Cardiac ventricle fibroblast (primary cell): ENCODE data around the genes L1CAM, ARHGAP4, OPN1MW, EMD and FAM3A.

DNA sequence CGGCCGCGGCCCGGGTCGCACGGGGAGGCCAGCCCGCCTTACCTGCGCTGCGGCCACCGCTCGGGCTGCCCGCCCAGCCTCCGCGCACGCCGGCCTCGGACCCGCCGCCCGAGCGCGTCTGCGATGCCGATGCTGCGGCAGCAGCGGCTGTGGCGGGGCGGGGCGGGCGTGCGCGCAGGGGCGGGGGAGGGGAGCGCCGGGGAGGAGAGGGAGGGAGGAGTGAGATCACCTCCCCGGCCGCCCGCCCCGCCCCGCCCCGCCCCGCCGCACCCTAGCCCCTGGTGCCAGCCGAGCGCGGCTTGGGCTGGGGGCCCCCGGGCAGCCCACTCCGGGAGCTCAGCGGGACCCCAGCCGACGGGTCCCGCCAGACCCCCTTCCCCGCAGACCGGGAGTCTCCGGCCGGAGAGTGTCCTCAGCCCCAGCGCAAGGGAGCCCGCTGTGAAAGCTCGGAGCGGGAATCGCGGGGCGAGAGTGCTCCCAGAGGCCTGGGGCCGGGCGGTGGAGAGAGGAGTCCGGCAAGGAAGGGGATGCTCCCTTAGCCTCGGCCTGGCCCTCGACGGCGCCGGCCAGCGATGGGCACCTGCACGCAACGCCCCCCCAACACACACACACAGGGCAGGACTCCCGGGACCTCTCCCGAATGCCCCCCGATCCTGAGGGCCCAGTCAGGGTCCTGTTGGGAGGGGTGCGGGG is at the start of gene L1CAM:
Gene L1CAM, minus strand, starts transcription at position 151 of the 693 bp plus-strand sequence.
- RAMPAGE, long total RNA = no peak

GRCh38 chrX:153925986-153926736 is at the start of gene ARHGAP4:
Gene ARHGAP4 (minus strand): TSS chrX:153926264.
- RAMPAGE, long total RNA = no peak

DNA sequence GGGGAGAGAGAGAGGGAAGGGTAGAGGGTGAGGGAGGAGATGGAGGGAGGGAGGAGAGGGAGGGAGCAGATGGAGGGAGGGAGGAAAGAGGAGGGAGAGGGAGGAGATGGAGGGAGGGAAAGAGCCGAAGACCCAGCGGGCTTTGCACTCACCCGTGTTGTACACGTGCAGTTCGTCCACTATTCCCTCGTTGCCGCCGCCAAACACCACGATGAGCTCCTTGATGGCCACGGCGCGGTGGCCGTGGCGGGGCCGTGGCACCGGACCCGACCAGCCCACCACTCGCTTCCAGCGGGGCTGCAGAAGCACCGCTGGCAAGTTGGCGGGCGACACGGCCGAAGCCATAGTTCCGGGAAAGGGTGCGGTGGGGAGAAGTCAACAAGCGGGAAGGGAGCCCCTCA is 1.1 kb downstream of the HCFC1 start:
- RAMPAGE, long total RNA = no peak

GRCh38 chrX:154012448-154012695 is 7.3 kb downstream of the IRAK1 start:
- RAMPAGE, long total RNA = no peak

DNA sequence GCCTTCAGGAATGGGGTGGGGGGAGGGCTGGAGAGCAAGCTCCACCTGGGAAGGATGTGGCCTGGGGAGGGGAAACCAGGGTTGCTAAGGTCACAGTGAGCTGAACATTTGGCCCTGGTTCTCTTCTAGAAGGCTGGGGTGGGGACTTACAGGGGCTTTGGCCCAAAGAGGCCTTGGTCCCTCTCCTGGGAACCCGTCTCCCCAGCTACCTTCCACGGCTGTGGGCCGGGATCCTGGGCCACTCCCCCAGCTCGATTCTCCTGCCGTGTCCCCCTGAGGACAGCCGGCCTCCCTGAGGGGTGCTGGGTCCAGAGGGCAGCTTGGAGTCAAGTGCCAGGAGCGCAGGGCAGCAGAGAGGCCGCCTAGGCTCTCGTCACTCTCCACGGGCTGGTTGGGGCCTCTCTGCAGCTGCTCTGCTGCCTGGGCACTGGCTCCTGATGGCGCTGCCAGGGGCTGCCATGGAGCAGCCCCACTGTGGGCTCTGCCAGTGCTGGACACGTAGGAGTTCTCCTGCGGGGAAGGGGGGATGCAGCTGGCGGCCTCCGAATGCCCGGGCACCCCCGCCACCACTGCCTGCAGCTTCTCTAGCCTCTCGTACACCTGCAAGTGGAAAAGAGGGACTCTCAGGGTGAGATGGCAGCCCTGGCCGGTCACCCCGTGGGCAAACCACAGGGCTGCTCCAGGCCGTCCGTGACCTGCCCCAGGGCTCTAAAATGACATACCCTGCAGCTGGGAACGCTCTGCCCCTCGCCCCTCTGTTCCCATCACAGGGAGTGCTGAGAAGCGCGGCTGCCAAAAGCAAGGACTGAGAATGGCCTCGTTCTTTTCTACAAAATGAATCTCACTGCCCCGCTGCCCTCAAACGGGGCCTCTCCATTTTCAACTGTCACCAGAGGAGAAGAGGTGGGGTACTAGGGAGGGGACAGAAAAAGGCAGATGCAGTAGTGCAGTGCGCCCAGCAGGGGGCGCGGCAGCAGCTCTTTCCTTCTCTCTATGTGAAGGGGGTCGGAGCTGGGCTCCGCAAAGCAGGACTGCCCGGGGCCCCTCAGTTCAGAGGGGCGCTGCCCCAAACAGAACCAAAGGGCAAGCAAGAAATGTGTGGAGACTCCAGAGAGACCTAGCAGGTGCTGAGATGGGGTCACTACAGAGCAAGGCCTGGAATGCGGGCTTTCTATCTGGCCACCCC is 6.5 kb downstream of the IRAK1 start:
- RAMPAGE, long total RNA = no peak

DNA sequence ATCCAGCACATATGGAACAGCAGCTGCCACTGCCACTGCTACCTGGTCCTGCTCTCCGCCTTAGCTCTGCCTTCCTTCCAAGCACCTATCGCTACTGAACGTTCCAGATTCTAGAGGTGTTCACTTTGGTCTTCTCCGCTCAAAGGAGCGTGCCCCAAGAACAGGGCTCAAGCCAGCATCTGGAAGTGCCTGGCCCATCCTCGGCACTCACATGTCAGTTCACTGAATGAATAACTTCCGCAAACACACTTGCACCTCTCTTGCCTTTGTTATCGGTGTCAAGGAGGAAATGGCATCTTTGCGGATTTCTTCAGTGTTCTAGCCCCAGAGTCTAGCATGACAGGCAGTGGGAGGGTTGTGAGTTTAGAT is 17.4 kb upstream of the MECP2 start:
- RAMPAGE, long total RNA = no peak

DNA sequence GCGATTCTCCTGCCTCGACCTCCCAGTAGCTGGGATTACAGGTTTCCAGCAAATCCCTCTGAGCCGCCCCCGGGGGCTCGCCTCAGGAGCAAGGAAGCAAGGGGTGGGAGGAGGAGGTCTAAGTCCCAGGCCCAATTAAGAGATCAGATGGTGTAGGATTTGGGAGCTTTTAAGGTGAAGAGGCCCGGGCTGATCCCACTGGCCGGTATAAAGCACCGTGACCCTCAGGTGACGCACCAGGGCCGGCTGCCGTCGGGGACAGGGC is at the start of gene OPN1MW:
Gene OPN1MW, plus strand, starts transcription at position 195 of the 265 bp plus-strand sequence.
- RAMPAGE, long total RNA = no peak

DNA sequence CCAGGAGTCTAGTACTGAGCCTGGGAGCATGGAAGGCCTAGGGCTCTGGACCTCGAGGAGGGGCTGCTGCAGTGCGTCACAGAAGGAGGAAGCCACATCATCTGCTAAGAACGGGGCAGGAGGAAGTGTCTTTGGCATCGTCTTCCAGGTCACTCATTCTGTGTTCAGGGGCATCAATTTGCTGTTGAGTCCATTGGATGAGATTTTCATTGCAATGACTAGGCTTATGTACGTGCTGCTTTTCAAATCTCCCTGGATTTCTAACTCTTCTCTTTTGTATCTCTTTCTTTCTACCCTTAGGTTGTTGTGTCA is 38.5 kb downstream of the TKTL1 start:
- RAMPAGE, long total RNA = no peak

- RAMPAGE, long total RNA = no peak
These were observed 22.6 kb downstream of the FLNA start for GRCh38 chrX:154351577-154352465.

- RAMPAGE, long total RNA = no peak
These were observed 1.9 kb downstream of the FLNA start for GRCh38 chrX:154372372-154373068.

- RAMPAGE, long total RNA = no peak
These were observed 1.1 kb downstream of the FLNA start for GRCh38 chrX:154373077-154374012.

DNA sequence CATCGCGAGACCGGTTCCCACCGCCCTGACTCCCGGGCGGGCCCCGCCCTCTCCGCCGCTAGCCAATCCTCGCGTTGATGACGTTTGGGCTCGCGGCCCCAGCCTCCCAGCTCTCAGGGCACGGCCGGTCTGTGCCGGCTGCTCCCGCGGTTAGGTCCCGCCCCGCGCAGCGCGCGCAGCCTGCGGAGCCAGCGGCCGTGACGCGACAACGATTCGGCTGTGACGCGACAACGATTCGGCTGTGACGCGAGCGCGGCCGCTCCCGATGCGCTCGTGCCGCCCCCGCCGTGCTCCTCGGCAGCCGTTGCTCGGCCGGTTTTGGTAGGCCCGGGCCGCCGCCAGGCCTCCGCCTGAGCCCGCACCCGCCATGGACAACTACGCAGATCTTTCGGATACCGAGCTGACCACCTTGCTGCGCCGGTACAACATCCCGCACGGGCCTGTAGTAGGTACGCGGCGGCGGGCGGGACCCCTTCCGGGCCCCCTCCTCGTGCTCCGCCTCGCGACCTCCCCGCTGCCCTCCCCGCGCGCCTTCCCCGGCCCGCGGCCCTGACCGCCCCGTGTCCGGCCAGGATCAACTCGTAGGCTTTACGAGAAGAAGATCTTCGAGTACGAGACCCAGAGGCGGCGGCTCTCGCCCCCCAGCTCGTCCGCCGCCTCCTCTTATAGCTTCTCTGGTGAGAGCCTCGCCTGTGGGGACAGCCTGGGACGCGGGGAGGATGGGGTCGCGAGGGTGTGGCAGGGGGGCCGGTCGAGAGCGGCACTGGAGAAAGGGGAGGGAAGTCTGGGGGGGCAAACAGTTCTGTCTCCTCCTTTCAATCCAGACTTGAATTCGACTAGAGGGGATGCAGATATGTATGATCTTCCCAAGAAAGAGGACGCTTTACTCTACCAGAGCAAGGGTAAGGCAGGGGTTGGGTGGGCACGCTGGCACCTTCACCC is at the start of gene EMD:
Gene EMD, plus strand, starts transcription at position 178 of the 942 bp plus-strand sequence.
- RAMPAGE, long total RNA = no peak

GRCh38 chrX:154437328-154437804 is 412 bp downstream of the GDI1 start:
- RAMPAGE, long total RNA = no peak

GRCh38 chrX:154440932-154441254 is 3.0 kb upstream of the FAM50A start:
- RAMPAGE, long total RNA = no peak

GRCh38 chrX:154459050-154459466 is 977 bp downstream of the PLXNA3 start:
- RAMPAGE, long total RNA = no peak

- RAMPAGE, long total RNA = start-site peak on the minus strand at chrX:154516164-154516261, 66 and 17 reads in 2 replicates
These were observed at the start of gene FAM3A for GRCh38 chrX:154515585-154516342. Gene FAM3A (minus strand): TSS chrX:154516232.

DNA sequence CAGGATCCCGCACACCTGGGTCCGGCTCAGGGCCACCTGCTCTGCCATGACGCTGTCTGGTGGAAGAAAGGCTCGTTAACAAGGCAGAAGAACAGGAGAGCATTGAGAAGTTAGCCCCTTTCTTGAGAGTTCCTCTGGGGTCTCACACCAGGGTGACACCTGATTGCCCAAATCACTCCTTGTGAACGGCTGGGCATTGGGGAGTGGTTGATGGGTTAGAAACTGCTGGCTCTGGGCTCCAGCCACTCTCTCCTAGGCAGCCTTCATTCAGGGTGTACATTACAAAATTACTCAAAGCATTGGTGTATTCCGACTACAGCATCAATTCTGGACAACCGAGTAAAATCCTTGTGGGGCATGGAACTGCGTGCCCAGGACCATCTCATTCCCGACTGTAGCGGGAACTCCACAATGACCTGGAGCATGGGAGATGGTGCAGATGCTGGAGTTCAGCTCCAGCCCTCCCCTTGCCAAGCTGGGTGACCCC is 495 bp downstream of the G6PD start:
- RAMPAGE, long total RNA = no peak

- RAMPAGE, long total RNA = no peak
These were observed 1.0 kb upstream of the DKC1 start for GRCh38 chrX:154761352-154762287.

GRCh38 chrX:154775943-154776700 is 13.5 kb downstream of the DKC1 start:
- RAMPAGE, long total RNA = no peak

DNA sequence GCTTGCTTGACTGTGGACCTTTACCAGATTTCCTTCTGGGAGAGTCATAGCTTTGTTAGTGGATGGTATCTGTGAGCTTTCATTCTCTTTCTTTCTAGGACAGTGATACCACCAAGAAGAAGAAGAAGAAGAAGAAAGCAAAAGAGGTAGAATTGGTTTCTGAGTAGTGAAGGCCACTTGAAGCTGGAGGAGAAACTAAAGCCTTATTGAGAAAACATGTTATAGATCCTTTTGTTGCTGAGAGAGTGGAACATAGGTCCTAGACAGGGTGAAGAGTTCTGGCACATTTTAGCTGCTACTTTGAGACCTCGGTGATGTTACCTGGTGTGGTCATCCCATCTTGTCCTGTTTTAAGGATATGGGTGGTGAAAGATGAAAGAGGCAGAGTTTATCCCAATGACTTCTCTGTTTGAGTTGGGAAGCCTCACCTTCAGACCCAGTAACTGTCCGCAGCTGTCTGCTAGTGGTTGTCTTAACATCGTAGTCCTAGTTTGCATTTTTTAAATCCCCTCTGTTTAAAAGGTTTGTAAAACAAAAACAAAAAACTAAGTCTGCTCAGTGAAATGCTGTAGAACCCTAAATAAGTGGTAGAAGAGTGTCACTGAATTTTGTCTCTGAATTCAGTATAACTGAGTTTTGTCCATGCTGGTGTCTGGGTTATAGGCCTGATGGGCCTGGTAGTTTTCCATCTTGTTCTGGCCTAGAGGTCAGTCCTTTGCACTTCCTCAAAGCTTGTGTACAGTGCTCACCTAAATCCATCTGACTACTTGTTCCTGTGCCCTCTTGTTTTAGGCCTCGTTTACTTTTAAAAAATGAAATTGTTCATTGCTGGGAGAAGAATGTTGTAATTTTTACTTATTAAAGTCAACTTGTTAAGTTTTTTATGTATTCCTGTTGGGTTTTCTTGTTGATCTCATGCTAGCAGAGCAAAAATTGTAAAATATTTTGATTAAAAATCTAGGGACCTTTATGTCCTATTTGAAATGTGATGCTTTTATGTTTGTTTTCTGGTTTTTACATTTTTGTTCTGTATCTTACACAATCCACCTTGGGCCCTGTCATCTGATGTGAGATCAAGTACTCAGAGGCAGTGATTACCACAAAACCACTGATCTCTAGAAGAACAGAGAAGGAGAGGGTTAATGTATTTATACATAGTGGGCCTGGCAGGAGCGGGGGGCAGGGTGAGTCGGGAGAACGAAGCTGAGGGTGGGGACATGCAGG is 14.4 kb downstream of the DKC1 start:
- RAMPAGE, long total RNA = no peak